IMR-90 (cell line): ENCODE measurements around a stretch of chr17.

- RRBS: no CpG with 5 or more reads among the region's 8 CpGs
CAGE:
- cytosol, long polyA plus RNA: no peak
- long polyA plus RNA: no peak
- nucleus, long polyA plus RNA: no peak
Observed at GRCh38 chr17:74528361-74529112, 2.7 kb downstream of the CD300LB start.

DNA sequence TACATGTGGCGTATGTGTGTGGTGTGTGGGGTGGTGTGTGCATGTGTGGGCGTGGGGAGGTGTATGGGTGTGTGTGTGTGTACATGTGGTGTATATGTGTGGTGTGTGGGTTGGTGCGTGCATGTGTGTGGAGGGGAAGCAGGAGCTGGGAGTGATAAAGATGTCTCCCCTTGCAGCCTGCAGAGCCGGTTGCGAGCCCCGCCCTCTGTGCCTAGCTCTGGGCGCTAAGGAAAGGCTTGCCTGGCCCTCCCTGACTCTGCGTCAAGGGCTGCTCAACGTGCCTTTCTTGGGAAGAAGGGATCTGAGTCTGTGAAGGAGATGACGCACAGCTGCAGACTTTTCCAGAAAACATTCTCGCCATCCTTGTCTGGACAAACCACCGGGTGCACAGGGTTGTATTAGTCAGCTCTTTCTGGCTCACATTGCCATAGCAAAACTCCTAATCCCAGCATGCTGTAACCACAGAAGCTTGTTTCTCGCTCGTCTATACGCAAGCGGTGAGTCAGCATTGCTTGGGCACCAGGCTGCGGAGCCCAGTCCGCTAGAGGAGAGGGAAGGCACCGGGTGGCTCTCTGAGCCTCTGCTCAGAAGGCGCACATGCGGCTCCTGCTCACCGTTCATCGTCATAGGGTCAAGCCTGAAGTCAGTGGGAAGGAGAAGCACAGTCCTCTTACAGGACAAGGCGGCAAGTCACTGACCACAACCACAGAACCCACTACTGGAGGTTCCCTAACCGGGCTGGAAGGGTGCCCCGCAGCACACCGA is 22.7 kb downstream of the CD300LD start:
- RRBS: no CpG with 5 or more reads among the region's 27 CpGs
CAGE:
- cytosol, long polyA plus RNA: no peak
- long polyA plus RNA: no peak
- nucleus, long polyA plus RNA: no peak

GRCh38 chr17:74641892-74642257 is 18.3 kb upstream of the CD300E start:
- RRBS: no CpG with 5 or more reads among the region's 2 CpGs
CAGE:
- cytosol, long polyA plus RNA: no peak
- long polyA plus RNA: no peak
- nucleus, long polyA plus RNA: no peak

- RRBS: no CpG with 5 or more reads among the region's 26 CpGs
CAGE:
- cytosol, long polyA plus RNA: no peak
- long polyA plus RNA: no peak
- nucleus, long polyA plus RNA: no peak
Observed at GRCh38 chr17:74744648-74745608, 3.5 kb upstream of the NHERF1 start.

GRCh38 chr17:74752687-74753384 is 4.4 kb downstream of the NHERF1 start:
- RRBS: no CpG with 5 or more reads among the region's 10 CpGs
CAGE:
- cytosol, long polyA plus RNA: no peak
- long polyA plus RNA: no peak
- nucleus, long polyA plus RNA: no peak

- RRBS: no CpG with 5 or more reads among the region's 10 CpGs
CAGE:
- cytosol, long polyA plus RNA: no peak
- long polyA plus RNA: no peak
- nucleus, long polyA plus RNA: no peak
Observed at GRCh38 chr17:74760450-74761297, 12.2 kb downstream of the NHERF1 start.

- RRBS: 23% methylated on average over 3 of the region's 11 CpGs
CAGE:
- cytosol, long polyA plus RNA: no peak
- long polyA plus RNA: no peak
- nucleus, long polyA plus RNA: no peak
Observed at GRCh38 chr17:74763829-74764551, 12.2 kb downstream of the NAT9 start.

GRCh38 chr17:74872511-74872813 is 332 bp downstream of the FDXR start:
- RRBS: no CpG with 5 or more reads among the region's 14 CpGs
CAGE:
- cytosol, long polyA plus RNA: no peak
- long polyA plus RNA: no peak
- nucleus, long polyA plus RNA: no peak

DNA sequence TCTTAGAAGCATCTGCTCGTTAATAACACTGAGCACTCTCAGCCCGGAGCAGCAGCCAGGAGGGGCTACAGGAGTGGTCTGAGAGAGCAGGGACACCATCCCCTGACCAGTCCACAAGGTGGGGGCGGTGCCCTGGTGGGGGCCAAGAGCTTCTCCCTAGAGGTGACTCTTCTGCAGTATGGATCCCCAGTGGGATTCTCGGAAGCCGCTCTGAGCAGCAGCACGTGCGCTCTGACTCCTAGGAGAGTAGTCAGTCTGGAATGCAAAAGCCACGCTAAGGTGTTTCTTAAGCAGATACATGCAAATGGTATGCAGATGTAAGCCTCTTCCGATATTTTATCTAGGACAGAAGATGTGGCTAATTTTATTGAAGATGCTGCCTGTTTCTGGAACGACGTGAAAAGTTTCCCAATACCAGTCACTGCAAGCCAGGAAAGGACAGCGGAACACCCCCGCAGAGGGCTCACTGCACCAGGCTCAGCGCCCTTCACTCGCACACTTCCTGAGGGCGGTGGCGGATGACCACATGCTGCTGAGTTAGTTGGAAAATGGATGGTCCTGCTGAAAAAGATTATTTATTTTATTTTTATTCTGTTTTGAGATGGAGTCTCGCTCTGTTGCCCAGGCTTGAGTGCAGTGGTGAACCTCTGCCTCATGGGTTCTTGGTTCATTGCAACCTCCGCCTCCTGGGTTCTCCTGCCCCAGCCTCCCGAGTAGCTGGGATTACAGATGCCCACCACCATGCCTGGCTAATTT is 10.2 kb downstream of the FADS6 start:
- RRBS: 31% methylated on average over 2 of the region's 20 CpGs
CAGE:
- cytosol, long polyA plus RNA: no peak
- long polyA plus RNA: no peak
- nucleus, long polyA plus RNA: no peak

GRCh38 chr17:74970260-74970987 is 2.1 kb downstream of the HID1 start:
- RRBS: no CpG with 5 or more reads among the region's 6 CpGs
CAGE:
- cytosol, long polyA plus RNA: no peak
- long polyA plus RNA: no peak
- nucleus, long polyA plus RNA: no peak

GRCh38 chr17:74982740-74983155 is 4.7 kb upstream of the CDR2L start:
- RRBS: no CpG with 5 or more reads among the region's 4 CpGs
CAGE:
- cytosol, long polyA plus RNA: no peak
- long polyA plus RNA: no peak
- nucleus, long polyA plus RNA: no peak

DNA sequence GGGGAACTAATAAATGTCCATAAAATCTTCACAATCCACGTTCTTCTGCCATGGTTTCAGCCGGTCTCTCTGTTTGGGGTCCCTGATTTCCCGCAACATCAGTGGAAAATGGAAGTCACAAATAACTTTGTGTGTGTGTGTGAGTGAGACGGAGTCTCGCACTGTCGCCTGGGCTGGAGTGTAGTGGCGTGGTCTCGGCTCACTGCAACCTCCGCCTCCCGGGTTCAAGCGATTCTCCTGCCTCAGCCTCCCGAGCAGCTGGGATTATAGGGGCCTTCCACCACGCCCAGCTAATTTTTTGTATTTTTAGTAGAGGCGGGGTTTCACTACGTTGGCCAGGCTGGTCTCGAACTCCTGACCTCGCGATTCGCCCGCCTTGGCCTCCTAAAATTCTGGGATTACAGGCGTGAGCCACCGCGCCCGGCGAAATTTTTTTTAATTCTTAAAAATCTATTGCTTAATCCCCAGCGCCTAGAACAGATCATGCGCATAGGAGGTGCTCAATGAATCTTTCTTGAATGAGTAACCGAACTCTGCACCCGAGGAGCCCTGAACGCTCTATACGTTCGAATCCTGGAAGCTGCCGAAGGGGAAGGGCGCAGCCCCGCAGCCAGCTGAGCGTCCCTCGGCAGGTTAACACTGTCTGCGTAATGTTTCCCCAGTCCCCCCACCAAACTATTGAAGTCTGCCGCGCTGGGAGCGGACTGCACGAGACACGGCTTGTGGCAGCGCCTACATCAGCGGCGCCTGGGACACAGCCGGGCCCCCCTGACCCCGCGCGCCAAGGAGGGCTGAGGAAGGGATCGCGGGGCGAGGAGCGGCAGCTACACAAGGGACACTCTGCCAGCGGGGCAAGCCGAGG is 582 bp downstream of the ATP5PD start:
- RRBS: no CpG with 5 or more reads among the region's 56 CpGs
CAGE:
- cytosol, long polyA plus RNA: no peak
- long polyA plus RNA: no peak
- nucleus, long polyA plus RNA: no peak

- RRBS: no CpG with 5 or more reads among the region's 12 CpGs
CAGE:
- cytosol, long polyA plus RNA: no peak
- long polyA plus RNA: no peak
- nucleus, long polyA plus RNA: no peak
Observed at GRCh38 chr17:75091775-75092329, 4.1 kb downstream of the SLC16A5 start.

DNA sequence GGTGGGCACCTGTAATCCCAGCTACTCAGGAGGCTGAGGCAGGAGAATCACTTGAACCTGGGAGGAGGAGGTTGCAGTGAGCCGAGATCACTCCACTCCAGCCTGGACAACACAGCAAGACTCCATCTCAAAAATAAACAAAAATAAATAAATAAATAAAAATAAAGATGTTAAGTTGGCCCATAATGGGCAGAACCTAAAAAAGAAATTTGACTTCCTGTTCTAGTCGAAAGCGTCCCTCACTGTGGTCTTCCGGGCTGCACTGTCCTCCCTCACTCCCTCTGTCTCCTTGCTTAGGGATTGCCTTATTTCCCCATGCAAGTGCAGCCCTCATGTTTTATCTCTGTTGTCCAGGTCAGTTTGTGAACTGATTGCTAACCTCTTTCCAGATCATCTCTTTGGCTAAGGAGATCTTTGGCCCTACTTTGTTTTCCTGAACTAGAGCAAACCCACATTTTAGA is 5.8 kb upstream of the SLC25A19 start:
- RRBS: 43% methylated on average over 1 of the region's 4 CpGs
CAGE:
- cytosol, long polyA plus RNA: no peak
- long polyA plus RNA: no peak
- nucleus, long polyA plus RNA: no peak

DNA sequence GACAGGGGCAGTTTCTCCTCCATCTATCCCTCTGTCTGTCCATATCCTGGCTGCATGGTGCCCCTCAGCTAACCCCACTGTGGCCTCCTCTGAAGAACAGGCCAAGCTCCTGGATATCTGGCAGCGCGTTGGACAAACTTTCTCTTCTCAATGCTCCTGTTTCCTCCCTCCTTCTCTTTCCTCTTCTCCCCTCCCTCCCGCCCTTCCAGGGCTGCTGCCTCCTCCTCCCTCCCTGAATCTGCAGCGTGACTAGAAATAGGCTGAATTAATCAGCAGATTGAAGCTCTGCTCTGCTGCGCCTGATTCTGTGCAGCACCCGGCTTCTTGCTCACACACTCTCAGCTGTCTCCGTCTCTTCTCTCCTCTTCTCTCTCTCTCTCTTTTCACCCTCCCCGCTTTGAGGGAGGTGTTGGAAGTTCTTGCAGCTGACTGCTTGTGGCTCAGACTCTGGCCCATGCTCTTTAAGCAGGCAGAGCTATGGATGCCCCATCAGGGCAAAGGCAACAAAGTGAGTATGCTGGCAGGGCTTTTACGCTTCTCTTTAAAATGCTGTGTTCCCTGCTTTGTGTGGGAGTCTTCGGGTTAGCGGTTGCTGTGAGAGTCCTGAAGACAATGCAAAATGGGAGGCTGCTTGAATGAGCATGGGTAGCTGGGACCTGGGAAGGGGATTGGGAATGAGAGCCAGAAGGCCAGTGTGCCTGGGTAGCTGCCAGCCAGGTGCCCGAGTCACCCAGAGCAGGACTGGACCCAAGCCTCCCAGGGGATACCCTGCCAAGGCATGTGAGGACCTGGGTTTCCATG is 20.0 kb downstream of the TMEM94 start:
- RRBS: no CpG with 5 or more reads among the region's 12 CpGs
CAGE:
- cytosol, long polyA plus RNA: no peak
- long polyA plus RNA: no peak
- nucleus, long polyA plus RNA: no peak

DNA sequence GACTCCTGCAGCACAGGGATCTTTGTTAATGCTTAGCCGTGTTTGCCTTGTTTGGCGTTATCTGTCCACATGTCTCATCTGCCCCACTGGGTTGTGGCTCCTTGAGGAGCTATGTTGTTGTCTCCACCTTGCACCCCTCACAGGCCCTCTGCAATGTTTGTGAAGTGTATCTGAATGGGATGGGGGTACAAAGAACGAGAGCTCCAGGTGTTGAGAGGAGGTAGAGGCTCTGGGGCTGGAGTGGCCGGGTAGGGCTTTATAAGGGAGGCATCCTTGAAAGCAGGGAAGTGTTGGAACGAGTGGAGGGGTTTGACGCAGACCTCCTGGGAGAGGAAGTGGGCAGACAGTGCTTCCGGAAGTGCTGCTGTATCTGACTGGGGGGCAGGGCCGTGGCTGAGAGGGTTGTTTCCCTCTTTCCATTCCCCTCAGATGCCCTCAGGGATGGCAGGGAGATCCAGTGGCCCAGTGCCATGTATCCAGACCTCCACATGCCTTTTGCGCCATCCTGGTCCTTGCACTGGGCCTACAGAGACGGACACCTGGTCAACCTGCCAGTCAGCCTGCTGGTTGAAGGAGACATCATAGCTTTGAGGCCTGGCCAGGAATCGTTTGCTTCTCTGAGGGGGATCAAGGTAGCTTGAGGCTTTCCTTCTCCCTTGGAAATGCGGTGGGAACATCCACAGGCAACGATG is 27.7 kb downstream of the CASKIN2 start:
- RRBS: 71% methylated on average over 2 of the region's 13 CpGs
CAGE:
- cytosol, long polyA plus RNA: no peak
- long polyA plus RNA: no peak
- nucleus, long polyA plus RNA: no peak

GRCh38 chr17:75490008-75490579 is 25.2 kb downstream of the CASKIN2 start:
- RRBS: no CpG with 5 or more reads among the region's 15 CpGs
CAGE:
- cytosol, long polyA plus RNA: no peak
- long polyA plus RNA: no peak
- nucleus, long polyA plus RNA: no peak

DNA sequence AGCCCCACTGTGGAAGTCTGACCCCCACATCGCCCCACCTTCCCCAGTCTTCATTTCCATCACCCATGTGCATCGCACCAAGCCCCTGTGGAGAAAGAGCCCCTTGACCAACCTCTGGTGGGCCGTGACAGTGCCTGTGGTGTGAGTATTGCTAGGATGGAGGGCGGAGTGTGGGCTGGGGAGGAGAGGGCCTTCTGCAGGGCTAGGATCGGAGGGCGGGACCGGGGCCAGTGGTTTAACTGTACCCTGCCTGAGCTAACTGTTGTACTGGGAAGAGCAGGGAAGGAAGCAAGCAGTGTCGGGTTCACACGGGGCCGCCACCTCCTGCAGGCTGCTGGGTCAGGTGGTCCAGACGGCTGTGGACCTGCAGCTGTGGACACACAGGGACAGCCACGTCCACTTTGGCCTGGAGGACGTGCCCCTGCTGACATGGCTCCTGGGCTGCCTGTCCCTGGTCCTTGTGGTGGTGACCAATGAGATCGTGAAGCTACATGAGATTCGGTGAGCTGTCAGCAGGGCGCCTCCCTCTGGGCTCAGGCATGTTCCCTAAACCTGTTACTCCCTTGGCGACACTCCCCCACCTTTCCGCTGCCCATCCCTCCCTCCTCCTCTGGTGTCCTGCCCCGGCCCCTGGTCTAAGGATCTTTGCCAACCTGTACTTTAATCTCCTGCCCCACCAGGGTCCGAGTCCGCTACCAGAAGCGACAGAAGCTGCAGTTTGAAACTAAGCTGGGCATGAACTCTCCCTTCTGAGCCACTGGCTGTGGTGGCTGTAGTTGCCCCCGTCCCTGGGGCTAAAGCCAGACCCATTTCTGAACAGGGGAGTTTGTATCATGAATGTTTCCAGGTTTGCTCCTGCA is 16.5 kb downstream of the CASKIN2 start:
- RRBS: no CpG with 5 or more reads among the region's 23 CpGs
CAGE:
- cytosol, long polyA plus RNA: no peak
- long polyA plus RNA: no peak
- nucleus, long polyA plus RNA: no peak

DNA sequence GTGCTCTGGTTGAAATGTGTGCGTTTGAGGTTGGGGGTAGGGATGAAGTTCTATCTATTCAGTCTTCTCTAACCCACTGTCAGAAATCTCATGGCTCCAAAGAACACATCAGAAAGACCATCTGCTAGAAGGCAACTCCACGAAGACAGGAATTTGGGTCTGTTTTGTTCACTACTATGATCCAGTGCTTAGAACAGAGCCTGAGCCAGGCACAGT is 2.5 kb downstream of the CASKIN2 start:
- RRBS: no CpG with 5 or more reads among the region's 2 CpGs
CAGE:
- cytosol, long polyA plus RNA: no peak
- long polyA plus RNA: no peak
- nucleus, long polyA plus RNA: no peak

DNA sequence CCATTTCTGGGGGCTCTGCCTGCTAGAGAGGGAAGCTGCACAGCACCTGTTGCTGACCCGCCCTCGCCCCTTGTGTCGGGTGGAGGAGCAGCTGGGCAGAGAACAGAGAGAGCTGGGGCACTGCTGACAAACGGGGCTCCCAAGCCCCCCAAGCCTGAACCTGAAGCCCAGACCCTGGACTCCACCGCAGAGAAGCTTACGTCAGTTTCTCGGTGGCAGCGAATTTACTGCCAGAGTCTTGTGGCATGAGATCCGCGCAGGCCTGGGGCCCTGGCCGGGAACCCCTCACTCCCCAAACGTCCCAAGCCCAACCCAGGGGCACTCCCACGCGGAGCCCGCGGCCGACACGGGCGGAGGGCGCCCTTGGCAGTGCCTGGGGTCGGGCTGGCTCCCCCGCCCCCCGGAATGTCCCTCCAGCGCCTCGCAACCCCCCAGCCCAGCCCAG is 564 bp downstream of the CASKIN2 start:
- RRBS: 2% methylated on average over 3 of the region's 25 CpGs
CAGE:
- cytosol, long polyA plus RNA: no peak
- long polyA plus RNA: no peak
- nucleus, long polyA plus RNA: no peak